Panc1 (cell line): ENCODE results near the genes OR1D5, TAX1BP3 and CAMKK1.

GRCh38 chr17:2777399-2777836 is 18.8 kb upstream of the RAP1GAP2 start:
- RRBS, 2 experiments: 61 to 62% methylated on average over 3 of the region's 7 CpGs

GRCh38 chr17:2786105-2786672 is 10.0 kb upstream of the RAP1GAP2 start:
- RRBS, 2 experiments: no CpG with 5 or more reads among the region's 19 CpGs

- RRBS, 2 experiments: no CpG with 5 or more reads among the region's 18 CpGs
These were observed 1.4 kb downstream of the RAP1GAP2 start for GRCh38 chr17:2797491-2798208.

DNA sequence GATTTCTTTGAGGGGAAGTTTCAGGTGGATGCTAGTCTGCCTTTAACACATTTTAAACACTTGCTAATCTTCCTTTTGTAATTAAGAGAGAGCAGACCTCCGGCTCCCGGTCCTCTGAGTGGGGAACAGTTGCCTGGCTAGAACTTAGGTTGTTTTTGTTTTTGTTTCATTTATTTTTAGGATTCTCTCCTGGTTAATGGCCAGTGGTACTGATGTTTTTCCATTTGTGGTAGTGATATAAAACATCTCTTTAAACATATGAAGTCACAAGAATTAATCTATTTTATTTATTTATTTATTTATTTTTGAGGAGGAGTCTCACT is 59.0 kb downstream of the RAP1GAP2 start:
- RRBS, 2 experiments: no CpG with 5 or more reads among the region's 2 CpGs

GRCh38 chr17:3017767-3018400 is 45.5 kb downstream of the OR1D5 start:
- RRBS, 2 experiments: no CpG with 5 or more reads among the region's 20 CpGs

- RRBS, 2 experiments: no CpG with 5 or more reads among the region's 2 CpGs
These were observed at the start of gene OR1D5 for GRCh38 chr17:3063507-3063977. Gene OR1D5, minus strand, starts transcription at chr17:3063607.

- RRBS, 2 experiments: no CpG with 5 or more reads among the region's 24 CpGs
These were observed 26.1 kb downstream of the TRPV3 start for GRCh38 chr17:3531280-3532239.

DNA sequence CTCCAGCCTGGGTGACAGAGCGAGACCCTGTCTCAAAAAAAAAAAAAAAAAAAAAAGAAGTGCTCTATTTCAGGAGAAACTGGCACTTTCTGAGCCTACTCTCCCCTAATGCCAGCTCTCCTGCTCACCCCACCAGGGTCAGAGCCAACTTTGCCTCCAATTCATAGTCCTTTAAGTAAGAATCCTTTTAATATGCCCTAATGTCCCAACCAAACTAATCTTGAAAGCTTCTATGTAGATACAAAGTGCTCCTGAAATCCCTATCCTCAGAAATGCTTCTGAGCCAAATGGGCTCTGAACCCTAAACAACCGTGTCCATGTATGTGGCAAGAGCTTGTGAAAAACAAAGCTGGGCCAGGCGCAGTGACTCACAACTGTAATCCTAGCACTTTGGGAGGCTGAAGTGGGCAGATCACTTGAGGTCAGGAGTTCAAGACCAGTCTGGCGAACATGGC is 1.5 kb downstream of the SHPK start:
- RRBS, 2 experiments: no CpG with 5 or more reads among the region's 4 CpGs

DNA sequence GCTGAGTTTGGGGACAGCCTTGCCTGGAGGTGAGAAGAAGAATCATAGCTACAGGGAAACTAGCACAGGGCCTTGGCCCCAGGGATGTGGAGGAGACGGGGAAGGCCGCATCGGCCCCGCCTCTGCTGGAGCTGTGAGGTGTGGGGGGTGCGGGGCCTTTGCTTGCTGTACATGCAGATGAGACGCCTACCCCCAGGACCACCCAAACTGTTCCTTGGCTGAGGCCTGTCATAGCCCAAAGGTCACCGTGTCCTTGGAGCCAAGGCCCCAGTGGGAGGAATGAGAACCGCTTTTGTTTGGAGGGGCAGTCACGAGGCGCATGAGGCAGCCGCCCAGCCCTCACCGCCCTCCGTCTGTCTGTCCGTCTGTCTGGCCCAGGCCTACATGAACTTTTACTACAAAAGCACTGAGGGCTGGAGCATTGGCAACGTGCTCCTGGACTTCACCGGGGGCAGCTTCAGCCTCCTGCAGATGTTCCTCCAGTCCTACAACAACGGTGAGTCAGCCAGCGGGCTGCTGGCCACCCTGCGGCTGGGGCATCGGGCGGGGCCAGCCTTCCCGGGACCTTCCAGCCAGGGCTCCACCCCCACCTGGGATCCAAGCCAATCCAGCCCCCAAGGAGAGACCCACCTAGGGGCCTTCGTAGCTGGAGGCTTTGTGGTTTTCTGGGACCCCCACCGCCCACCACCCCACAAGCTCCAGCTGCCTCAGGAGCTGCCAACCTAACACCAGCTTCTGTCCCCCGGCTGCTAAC is 8.7 kb downstream of the TAX1BP3 start:
- RRBS, 2 experiments: 22% methylated on average over 6 of the region's 25 CpGs; no CpG with 5 or more reads in 1 of the 2 experiments

GRCh38 chr17:3667859-3668709 is at the start of gene TAX1BP3:
Gene TAX1BP3, minus strand, starts transcription at chr17:3668578.
- RRBS, 2 experiments: 1 to 5% methylated on average over 19 to 43 of the region's 75 CpGs

DNA sequence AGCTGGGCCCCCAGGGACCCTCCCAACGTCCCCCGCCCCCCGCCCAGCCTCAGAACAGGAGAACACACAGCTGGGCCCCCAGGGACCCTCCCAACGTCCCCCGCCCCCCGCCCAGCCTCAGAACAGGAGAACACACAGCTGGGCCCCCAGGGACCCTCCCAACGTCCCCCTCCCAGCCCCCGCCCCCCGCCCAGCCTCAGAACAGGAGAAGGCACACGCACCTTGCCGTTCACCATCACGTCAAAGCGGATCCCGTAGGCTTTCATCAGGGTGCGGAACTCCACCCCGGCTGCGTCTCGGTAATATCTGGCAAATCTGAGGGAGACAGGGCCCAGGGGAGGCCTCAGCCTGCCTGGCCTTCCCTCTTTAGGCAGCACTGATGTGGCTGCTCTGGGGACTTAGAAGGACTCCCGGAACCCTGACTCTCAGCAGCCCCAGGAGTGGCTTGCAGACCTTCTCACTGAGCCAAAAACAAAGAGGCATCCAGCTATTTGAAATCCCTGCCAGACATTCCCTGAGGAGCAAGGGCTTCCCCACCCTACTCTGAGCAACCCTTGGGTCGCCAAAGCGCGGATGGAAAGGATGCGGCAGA is 8.1 kb downstream of the P2RX5 start:
- RRBS, 2 experiments: 77% methylated on average over 4 of the region's 23 CpGs; no CpG with 5 or more reads in 1 of the 2 experiments

DNA sequence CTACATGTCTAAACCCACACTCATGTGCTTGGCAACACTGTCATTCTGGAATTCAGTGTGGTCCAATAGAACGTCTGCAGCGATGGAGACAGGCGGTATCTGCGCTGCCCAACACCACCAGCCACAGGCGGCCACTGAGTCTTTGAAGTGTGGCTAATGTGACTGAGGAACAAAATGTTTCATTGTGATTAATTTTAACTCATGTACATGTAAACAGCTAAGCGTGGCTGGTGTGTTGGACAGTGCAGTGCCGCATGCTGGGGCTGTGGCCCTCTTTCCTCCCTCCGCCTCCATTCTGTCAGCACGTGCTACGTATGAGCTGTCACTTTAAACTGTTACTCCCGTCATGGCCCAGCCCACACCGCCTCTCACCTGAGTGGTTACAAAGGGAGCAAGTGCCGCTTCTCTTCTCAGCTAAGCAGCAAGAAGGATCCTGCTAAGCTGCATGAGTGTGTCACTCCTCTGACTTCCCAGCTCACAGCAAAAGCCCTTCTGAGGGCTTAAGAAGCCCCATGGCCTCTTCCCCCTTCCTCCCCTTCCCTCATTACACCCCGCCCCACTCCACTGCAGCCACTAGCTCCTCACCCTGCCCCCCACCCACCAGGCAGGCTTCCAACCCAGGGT is 14.9 kb downstream of the HASPIN start:
- RRBS, 2 experiments: no CpG with 5 or more reads among the region's 14 CpGs

DNA sequence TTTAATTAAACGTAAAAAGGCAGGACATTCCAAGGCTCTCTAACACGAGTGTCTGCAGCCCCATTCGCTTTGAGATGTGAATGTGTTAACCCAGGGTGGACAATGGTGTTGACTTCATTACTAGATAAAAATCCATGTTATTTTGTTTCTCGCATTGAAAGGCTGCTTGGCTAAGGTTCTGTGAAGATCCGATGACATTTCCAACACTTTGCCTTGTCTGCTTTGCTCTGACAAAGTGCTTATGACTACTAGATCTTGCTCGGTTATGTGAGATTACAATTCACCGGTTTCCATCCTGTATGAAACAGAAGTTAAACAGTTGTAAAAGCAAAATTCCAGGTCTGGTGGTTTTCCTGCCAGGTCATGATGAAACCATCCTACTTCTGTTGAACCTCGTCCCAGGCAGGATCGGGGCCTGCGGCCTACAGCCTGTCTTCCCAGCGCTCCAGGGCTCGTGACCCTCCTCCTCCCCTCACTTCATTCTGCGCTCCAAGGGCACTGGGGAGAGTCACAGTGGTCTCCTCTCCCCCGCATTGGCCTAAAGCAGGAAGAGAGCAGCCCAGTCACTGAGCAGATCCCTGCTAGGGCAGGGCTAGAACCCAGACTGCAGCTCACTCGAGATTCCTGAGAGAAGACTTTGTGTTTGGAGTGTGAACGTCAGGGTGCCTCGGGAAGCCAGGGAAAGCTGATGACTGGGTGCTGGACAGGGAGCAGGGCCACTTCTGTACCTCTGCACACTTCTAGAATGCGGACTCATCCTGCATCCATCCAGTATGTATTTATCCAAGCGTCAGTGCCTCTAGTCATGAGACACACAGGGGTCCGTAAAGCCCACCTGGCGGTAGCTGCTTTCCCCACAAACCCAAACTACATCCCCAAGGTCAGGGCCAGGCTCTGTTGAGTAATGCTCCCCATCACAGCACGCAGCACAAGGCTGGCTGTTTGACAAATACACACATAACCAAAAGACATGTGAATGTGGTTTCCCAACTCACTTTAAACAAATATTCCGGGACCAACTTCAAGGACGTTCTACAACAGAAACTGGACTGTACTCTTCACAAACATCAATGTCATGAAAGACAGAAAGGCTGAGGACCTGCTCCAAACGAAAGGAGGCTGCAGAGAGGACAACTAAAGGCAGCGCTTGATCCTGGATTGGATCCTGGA is 1.6 kb upstream of the ITGAE start:
- RRBS, 2 experiments: no CpG with 5 or more reads among the region's 26 CpGs

- RRBS, 2 experiments: no CpG with 5 or more reads among the region's 4 CpGs
These were observed 9.1 kb upstream of the ITGAE start for GRCh38 chr17:3810061-3810427.

DNA sequence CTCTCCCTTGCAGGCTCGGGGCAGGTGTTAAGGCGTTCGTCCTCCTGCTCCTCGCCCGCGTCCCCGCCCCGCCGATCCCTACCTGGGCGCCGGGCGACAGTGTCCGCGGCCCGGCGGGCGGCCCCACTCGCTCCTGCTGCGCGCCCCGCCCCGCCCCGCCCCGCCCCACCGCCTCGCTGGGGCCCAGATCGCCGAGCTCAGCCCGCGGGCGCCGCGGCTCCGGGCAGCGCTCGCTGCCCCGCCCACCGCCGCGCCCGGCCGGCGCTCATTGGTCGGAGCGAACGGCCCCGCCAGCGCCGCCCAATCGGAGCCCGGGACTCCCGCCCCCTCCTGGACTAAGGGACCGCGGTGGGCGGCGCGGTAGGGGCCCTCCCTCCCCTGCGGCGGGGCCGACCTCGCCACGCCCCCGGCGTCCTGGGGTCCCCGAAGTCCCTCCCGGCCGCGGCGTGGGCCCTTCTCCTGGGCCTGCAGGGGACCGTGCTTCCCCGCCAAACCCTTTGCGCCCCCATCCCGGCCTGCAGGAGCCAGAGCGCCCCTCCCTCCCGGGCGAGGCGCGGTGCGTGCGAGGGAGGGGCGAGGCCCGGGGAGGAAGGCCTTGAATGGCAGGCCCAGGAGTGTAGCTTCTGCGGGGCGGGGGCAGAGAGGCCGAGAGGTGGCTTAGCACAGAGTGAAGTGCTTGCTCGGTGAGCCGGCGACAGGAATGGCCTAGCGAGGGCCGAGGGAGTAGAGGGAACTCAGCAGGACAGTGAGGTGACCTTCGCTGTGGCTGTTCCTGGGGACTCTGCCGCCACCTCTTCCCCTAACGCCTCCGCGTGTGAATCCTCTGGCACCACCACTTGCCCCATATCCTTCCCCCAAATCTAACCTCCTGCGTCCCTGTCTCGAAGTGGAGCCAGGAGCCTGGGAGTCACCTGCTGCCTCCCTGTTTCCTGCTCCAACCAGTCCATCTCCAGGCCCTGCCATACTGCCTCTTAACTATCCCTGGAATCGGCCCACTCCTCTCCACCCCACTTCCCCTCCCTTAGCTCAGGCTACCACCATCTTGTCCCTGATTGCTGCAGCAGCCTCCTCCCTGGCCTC is at the start of gene CAMKK1:
Gene CAMKK1 (minus strand): TSS at position 197 of the 1,080 bp plus-strand sequence.
- RRBS, 2 experiments: 2 to 4% methylated on average over 42 to 50 of the region's 98 CpGs

- RRBS, 2 experiments: no CpG with 5 or more reads among the region's 28 CpGs
These were observed 14.0 kb upstream of the P2RX1 start for GRCh38 chr17:3930138-3930794.

DNA sequence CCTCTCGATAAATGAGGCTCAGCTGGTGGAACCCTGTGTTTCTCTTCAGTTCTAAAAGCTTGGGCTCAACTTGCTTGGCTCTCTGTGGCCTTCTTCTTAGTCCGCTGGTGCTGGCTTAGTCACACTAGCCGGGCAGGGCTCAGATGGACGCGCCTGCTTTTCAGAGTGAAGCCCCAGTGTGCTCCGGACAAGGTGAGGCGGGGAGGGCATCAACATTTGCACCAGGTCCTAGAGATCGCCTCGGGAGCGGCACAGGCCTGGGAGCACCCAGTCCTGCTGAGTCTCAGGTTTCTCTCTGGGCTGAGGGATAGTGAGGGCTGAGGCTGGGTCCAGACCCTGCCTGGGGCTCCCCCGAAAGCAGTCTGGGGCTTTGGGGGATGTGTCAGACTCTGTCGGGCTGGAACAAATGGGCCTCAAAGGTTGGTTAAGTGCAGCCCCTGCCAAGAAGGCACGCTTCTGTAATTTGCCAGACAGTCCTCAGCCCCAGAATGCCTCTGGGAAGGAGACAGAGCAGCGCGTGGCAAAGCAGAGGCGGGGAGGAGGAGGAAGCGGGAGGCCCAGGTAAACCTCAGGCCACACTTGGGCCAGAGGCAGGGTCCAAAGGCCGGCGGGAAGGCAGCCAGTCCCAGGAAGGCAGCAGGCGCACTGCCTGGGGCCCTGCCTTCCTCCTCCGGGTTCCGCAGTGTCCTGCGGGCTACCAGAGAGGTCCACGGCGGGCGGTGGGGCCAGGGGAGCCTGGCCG is 39.3 kb upstream of the ATP2A3 start:
- RRBS, 2 experiments: 62 to 78% methylated on average over 8 to 10 of the region's 27 CpGs

DNA sequence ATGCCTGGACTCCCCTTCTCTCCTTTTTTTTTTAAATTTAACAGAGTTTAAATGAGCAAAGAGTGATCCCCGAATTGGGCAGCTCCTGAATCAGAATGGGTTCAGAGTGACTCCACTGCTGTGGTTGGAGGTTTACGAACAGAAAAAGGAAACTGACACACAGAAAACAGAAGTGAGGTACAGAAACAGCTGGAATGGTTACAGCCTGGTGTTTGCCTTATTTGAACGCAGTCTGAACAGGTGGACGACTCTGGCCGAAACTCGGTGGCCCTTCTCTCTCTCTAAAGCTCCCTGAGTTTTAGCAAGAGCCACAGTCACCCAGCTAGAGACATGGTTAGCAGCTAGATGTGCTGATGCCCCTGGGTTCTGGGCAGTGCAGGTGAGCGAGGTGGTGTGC is 54.2 kb upstream of the ATP2A3 start:
- RRBS, 2 experiments: no CpG with 5 or more reads among the region's 7 CpGs

DNA sequence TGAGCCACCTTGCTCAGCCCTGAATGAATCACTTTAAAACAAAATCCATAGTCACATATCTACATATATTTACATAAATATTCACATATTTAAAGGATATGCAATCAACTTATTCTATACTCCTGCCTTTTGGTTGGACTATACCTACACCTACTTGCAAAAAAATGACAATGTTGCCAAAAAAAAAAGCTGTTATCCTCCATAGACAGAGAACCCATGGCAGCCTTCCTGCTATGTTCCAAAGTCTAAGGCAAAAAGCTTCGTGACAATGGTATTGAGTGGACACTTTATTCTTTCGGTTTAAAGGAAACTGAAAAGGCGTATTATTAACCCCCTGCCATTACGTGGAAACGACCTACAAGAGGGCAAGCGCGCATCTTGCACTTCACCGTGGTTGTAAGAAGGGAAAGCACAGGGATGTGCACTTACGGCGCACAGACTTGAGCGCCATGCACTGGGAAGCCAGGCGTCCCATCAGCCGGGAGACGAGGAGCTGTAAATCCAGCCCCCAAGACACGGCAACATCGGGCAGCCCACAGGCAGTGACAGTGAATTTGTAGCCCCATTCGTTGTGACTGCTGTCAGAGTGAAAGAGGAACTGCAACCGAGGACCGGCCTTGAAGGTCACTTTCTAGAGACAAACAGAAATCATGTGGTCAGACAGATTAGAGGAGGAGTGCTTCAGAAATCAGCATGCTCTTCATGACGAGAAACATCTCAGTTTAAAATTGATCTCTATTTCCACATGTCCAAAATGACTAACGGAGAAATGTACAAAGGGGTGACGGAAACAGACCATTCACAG is 68.9 kb downstream of the ZZEF1 start:
- RRBS, 2 experiments: no CpG with 5 or more reads among the region's 22 CpGs

DNA sequence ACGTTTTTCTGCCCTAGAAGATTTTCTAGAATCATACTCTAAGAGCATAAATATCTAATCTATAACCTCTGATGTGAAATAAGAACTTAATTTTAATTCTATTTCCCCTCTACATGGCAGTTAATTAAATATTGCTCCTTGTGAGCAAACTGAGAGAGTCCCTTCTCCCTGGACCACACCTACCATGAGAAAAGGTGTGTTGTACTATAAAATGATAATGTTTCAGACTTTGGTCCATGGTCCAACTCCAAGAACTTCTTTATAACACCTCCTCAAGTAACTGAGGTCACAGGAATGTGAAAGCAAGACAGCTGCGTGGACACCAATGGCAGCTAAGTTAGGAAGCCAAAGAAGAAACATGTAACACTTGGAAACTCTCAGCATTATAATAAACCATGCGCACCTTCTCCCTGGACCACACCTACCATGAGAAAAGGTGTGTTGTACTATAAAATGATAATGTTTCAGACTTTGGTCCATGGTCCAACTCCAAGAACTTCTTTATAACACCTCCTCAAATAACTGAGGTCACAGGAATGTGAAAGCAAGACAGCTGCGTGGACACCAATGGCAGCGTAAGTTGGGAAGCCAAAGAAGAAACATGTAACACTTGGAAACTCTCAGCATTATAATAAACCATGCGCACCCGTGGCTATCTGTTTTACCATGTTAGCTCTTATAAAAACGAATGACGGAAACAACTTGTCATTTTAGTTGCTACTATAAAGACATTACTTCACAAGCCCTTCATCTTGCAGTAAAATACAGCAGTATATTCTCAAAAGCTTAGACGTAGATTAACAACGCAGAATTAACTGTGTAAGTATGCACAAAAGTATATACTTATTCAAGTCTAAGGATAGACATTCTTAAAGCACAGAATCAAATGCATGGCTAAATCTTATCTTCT is 3.8 kb downstream of the ZZEF1 start:
- RRBS, 2 experiments: no CpG with 5 or more reads among the region's 11 CpGs